Fibroblast of villous mesenchyme (primary cell): ENCODE measurements around a stretch of chr7.

- CAGE, long polyA plus RNA = no peak
These were observed 49.7 kb downstream of the VIPR2 start for GRCh38 chr7:159094875-159095496.

DNA sequence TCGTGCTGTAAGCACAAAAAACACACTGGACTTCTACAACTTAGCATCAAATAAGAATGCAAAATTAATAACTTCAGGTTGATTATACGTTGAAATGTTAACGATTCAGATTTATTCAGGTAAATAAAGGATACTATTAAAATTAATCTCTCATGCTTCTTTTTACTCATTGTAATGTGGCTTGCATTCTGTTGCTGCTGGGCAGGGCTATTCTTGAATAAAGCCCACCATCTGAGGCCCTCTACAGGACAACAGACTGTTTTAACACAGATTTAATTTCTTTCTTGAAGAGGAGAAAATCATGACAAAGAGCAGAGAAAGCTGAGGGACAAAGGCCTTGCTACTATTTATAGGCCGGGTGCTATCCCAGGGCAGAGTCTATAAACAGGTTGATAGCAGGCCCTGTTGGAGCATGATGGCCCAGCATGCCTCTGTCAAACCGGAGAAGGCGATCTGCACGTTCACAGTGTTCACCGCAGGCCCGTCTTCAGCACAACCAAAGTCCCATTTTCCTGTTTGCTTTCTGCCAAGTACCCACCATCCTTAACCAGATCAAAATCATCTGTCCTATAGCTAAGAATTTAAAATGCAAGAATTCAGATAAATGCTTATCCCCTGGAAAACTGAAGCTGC is 3.0 kb downstream of the VIPR2 start:
- CAGE, long polyA plus RNA = no peak